Thoracic aorta (tissue), 1 donor: ENCODE measurements around the genes FAM199X, RNF128, CLDN2 and KCNE5.

DNA sequence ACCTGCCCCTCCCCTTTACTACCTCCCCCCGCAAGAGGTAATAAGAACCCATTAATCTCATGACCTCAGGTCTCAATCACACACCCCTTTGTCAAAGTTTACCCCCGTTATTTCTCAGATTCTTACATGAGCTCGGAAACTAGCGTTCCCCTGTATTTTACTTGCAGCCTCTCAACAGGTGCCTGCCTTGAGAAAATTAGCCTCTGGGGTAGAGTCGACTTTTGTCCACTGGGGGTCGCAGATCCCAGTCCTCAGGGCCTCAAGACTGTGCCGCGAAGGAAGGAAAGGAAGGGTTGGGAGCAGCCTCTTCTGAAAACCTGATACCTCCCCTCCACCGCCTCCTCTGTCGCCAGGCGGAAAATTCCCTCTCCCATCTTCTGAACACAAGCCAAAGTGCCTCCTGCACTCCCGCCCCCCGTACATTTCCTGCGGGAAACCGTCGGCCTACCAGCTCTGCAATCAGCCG is 44.4 kb upstream of the TMSB15B start:
- RAMPAGE, long total RNA = start-site peak on the minus strand centred at position 422 of the sequence, 220 bp wide, 6 reads

DNA sequence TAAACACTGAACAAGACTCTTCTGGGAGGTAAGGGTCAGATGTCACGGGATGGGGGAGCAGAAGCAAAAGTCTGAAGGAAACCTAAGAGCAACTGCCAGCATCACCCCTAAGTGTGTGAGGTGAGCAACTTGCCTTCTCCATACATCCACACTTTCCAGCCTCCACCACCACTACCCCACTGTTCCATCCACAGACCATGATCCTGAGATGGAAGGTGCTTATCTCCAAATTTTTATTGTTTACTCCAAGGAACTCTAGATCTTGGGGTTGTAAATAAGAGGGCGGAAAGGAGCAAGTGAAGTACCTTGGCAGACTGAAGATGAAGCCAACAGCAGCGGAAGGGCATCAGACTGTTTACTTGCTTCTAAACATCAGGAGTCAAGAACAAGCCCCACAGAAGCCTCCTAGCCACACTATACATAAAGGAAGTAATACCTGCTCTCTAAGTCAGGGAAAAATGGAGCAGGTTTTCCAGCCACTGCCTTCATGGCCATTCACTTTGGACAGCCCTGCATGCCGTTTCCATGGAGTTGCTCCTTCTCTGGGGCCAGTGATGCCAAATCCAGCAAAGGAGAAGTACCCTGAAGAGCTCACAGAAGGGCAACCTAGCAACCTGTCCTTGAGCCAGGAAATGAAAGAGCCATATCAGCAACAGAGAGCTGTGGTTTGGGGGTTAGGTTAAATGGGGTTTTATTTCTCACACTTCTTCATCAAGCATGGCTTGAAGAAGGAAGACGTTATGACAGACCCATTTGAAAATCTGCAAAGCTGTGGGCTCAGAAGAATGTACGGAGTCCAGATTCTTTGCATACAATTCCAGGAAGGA is 1.9 kb upstream of the ZCCHC18 start:
- RAMPAGE, long total RNA = no peak

DNA sequence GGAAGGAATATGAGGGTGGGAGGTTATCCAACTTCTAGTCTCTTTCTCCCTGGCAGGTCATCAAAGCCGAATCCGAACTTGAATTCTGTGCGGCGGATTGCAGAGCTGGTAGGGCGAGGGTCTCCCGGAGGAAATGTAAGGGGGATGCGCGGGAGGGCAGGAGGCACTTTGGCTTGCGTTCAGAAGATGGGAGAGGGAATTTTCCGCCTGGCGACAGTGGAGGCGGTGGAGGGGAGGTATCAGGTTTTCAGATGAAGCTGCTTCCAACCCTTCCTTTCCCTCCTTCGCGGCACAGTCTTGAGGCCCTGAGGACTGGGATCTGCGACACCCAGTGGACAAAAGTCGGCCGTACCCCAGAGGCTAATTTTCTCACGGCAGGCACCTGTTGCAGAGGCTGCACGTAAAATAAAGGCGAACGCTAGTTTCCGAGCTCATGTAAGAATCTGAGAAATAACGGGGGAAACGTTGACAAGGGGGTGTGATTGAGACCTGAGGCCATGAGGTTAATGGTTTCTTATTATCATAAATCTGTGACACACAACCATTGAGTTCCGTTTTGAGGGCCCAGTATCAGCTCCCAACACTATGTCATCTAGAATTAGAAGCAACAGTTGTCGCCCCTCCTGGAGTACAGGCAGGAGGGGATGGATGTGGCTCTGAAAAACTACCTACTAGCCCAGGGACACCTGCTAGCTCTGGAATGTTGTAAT is 971 bp downstream of the ZCCHC18 start:
- RAMPAGE, long total RNA = no peak

DNA sequence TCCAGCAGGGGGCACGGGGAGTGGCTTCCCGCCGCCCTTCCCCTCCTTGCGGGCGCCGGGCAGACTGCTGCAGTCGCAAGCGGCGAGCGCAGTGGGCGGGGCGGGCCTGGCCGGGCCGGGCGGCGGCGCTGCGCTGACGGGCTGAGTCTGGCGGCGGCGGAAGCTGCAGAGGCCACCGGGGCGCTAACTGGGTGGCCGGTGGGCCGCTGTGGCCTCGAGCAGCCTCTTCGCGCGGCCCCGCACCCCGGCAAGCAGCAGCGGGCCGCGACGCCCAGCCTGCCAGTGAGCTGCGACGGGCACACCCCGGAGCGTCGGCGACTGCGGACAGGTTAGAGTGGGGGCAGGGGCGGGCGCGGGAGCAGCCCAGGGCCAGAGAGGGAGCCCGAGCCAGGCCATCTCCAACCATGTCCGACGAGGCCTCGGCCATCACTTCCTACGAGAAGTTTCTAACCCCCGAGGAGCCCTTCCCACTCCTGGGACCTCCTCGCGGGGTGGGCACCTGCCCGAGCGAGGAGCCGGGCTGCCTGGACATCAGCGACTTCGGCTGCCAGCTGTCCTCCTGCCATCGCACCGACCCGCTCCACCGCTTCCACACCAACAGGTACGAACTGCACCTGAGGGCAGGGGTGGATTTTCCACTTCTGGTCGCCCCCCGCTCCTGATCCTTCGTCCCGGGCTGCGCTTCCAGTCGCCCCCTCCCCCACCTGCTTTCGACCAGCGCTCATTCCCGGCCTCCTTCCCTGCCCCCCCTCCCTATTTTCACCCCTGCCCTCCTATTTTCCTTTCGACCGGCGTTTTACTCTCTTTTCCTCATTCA is at the start of gene FAM199X:
Gene FAM199X, plus strand, starts transcription at position 72 of the 817 bp plus-strand sequence.
- RAMPAGE, long total RNA = no peak

GRCh38 chrX:104910082-104910614 is 310.3 kb downstream of the TEX13A start:
- RAMPAGE, long total RNA = no peak

DNA sequence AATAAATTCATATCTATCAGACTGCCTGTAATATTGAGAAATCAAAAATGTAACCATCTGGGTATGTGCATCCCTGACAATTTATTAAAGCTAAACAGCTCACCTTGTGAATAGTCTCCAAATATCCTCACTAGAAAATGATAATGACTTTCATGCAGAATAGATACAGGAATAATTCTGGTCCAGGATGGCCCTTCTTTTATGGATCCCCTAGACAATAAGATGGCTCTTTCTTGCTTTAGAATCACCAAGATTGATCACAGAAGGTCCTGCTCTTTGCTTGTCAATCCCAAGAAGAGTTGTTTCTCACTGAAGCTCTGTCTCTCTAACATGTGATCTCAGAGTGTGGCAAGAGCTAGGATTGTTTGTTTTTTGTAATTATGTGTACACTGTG is 8.6 kb upstream of the PWWP3B start:
- RAMPAGE, long total RNA = no peak

- RAMPAGE, long total RNA = no peak
These were observed at the start of gene RNF128 for GRCh38 chrX:106726355-106726966. RNF128 (plus strand) TSS chrX:106726701.

GRCh38 chrX:106726967-106727607 is 586 bp downstream of the RNF128 start:
- RAMPAGE, long total RNA = no peak

DNA sequence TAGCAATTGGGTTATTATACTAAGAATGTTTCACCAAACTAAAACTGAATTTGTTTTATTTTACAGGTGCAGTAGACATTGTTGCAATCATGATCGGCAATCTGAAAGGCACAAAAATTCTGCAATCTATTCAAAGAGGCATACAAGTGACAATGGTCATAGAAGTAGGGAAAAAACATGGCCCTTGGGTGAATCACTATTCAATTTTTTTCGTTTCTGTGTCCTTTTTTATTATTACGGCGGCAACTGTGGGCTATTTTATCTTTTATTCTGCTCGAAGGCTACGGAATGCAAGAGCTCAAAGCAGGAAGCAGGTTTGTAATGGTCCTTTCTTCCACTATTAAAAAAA is 29.7 kb upstream of the TBC1D8B start:
- RAMPAGE, long total RNA = no peak

GRCh38 chrX:106920204-106920462 is at the start of gene CLDN2:
CLDN2 (plus strand) TSS chrX:106920402.
- RAMPAGE, long total RNA = no peak

DNA sequence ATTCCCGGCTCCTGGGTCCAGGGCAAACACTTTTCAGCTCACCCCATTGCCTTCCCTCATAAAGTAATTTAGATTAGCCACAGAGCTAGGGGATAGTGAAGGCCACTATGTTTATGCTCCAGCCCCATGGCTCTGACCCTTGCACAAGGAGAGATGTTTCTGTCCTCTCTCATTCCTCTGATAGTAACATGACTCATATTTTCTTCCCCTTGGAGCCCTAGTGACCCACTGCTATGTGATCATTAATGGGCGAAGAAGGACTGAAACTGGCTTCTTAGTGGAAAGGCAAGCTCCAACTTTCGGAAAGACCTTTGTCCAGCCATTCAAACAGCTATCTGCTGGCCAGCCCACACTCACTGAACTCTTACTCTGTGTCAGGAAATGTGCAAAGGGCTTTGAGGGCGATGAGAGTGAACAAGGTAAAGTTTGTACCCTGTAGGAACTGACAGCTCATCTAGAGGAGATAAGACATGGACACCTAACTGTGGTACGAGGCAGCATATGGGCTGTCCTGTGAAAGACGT is 12.3 kb downstream of the CLDN2 start:
- RAMPAGE, long total RNA = no peak

- RAMPAGE, long total RNA = no peak
These were observed 13.3 kb downstream of the CLDN2 start for GRCh38 chrX:106933460-106933978.

DNA sequence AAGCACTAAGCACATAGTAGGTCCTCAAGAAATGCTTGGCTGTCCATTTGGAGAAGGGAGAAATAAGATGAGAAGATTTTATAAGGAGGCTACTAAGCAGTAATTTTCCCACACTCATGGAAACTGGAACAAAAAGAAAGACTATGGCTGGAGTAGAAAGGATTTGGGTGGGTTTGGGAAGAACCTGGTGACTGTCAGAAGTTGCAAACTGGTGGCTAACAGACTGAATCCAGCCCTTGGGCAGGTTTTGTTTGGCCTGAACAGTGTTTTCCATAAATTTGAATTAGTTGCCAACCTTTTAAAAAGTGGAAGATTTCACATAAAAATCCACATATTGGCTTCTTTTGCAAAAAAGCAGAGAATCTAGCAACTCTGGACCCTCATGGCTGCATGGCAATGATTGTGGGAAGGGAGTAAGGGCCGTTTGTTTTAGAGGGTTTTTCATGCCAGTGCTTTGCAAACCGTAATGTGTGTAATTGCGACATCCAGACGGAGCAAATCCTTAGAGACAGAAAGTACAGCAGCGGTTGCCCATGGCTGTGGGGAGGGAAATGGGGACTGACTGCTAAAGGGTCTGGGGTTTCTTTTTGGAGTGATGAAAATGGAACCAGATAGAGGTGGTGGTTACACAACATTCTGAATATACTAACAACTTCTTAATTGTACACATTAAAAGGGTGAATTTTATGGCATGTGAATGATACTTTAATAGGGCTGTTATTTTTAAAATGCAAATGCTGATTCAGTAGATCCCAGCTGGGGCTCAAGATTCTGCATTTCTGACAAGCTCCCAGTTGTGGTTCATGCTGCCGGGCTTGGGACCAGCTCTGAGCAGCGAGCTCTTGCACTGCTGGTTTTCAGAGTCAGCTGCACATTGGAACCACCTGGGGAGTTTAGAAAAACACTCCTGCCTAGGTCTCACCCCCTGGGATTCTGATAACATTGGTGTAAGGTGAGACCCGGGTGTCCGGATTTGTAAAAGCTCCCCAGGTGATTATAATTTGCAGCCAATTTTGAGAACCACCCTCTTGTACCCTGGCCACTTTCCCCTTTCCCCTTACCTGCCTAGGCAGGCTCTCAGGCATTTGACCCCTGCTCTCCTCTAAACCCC is 47.5 kb downstream of the PRPS1 start:
- RAMPAGE, long total RNA = no peak

DNA sequence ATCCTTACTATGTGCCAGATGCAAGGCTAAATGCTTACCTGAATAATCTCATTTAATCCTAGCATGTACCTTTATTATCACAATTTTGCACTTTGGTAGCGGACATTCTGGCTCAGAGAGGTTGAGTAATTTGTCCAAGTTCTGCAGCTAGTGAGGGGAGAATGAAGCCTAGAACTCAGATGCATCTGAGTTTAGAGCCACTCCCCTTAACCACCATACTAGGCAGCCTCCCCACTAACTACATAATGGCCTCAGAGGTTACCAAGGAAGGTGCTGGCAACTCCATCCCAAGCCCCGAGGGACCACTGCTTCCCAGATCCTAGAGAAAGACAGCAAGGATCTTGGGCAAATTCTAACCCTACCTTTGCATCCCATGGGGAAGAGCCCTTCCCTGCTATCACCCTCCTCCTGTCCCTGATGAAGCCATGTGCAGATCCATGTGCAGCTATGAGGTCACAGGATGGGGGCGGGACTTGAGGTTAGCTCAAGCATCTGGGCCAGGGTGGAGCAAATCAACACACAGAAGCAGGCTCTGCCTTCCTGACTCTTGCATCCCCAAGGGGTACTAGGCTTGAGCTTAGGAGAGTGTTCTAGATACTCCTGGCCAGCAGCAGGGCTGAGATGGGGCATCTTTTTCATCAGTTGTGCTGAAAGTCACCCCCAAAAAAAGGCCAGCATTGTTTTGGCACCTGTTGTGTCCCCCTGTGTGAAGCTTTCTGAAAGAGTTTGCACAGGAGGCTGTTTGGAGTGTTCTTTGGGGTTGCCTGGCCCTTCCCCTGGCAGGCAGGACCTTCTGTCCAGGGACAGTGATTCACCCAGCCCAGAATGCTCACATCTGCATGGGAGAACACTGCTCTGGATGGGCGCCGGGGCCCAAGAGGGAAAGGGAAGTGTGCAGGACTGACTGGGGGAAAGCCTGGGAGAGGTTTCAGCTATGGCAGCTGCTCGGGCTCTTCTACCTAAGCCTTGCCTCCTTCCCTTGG is 50.7 kb downstream of the PRPS1 start:
- RAMPAGE, long total RNA = no peak

DNA sequence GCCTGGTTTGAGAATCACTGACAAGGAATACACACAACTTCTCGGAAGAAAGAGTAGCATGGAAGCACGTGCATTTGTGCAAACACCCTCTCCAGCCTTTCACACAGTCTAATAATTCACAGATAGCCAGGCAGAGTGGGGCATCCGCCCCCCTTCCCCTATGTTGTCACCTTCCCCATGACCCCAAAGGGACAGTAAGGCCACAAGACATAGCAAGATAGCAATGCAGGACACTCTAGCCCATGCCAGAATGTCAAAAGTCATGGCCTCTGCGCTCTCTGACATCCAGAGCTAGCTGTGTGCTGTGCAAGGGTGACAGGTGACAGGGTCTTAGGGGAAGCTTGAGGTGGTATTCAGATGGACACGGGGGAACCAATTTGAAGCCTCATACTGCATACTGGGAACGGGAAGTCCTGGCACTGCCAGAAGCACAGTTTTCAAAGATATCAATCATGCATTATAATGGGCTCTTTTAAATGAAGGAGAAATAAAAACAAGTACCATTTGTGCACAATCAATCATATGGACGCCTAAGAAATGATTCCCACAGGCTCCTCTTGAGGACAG is 51.1 kb downstream of the TSC22D3 start:
- RAMPAGE, long total RNA = no peak

- RAMPAGE, long total RNA = no peak
These were observed 2.6 kb downstream of the TSC22D3 start for GRCh38 chrX:107772760-107773593.

DNA sequence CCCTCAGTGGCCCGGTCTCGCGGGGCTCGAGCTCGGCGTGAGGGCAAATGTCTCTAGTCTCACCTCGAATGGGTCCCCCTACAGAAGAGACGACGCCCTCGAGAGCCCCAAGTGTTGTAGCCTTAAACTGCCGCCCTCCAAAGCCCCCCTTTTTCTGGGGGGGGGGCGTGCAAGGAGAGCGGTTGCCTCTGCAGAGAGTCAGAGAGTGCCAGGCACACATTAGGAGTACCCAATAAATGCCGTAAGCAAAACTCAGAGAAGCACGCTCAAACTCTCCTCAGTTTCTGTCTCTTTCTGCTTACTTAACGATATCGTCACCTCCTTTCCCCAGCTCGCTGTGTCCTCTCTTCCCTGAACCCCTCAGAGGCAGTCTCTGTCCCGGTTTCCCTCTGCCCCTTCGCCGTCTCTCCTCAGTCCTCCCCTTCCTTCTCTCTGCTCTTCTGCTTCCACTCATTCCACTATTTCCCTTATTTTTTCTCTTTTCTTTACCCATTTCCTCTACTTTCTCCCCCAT is 751 bp upstream of the TSC22D3 start:
- RAMPAGE, long total RNA = no peak

DNA sequence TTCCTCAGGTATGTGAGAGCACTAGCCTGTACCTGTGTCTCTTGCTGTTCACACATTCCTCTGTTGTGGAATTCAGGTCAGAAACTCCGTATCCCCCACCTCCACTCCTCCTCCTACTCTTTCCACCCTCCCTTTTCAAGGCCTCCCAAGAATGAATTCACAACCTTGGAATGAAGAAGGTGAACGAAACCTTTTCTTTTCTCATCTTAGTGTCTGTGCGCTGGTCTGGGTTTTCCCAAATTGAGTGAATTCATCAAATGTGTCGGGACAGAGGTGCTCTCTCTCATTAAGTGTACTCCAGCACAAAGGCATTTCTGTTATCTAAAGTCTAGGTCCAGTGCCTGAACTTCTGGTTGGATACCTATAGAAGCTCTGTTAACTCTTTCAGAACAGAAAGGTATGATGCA is 42.0 kb downstream of the COL4A6 start:
- RAMPAGE, long total RNA = no peak

DNA sequence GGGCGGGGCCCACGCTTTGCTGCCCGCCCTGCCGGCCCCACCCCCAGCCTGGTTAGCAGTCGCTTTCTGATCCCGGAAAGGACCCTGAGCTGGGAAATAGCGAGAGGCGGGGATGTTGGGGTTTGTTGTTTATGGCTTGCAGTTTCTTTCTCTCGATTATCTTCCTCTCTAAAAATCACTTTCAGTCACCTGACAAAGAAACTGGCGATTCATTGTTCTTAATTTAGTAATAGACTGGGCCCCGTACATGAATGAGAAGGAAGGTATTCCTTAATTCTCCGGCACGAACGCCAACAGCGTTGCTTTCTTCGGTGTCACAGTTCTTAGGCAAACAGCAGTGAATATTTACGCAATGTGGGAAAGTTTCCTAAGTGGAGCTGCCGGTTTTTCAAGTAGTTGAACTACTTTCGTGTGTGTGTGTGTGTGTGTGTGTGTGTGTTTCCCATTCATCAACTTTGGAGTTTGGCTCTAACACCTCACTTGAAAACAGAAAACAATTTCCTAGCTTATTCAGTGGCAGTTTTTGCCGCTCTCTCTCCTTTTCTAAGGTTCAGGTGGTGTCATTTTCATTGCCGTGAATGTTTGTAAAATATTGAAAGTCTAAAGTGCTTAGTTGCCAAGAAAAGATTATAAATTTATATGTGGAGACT is 632 bp downstream of the NXT2 start:
- RAMPAGE, long total RNA = no peak

- RAMPAGE, long total RNA = no peak
These were observed at the start of gene KCNE5 for GRCh38 chrX:109624651-109625329. KCNE5 (minus strand) TSS chrX:109625172.